Vermiform appendix (tissue), 1 donor: ENCODE data around the gene AKAP9.

DNA sequence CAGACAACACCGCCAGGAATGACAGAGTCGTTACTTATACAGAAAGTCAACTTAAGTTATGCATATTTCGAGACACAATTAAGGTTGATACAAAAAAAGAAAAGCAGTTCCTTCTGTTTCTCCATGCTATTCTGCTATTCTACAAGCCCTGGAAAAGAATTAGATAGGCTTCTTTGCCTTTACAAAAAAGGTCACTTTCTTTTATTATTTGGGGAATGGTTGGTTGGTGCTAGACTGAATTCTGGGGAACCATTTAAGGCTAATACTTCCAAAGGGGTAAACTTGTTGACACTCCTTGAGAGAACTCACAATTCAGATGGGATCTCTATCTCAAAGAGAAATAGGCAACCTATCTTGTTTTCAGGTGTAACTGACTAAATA lies 35.3 kb upstream of the CD36 start:
- PRO-cap: no peak

DNA sequence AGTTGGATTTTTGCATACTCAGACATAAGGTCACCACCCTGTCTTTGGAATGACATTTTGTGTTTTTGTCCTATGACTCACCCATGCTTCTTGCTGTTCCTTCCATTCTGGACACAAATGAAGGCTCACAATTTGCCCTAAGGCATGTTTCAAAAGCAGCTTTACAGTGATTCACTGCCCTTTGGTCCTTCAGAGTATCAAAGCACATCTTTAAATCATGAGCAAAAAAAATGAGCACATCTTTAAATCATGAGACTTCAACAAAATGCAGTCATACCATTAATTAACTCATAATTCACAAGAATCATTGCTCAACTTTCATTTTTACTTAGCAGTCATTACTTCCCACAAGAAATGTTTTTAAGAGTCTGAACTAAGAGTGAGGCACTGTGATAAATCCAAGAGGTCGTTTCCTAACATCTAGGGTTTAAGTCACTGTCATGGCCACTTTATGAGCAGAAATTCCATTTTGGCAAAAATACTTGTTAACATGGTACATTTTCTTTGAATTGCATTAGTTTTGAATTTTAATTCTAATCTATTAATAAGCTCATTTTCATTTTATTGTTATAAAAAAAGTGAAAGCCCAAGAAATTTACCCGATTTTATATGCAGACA lies 35.2 kb downstream of the SEMA3C start:
- PRO-cap: no peak

DNA sequence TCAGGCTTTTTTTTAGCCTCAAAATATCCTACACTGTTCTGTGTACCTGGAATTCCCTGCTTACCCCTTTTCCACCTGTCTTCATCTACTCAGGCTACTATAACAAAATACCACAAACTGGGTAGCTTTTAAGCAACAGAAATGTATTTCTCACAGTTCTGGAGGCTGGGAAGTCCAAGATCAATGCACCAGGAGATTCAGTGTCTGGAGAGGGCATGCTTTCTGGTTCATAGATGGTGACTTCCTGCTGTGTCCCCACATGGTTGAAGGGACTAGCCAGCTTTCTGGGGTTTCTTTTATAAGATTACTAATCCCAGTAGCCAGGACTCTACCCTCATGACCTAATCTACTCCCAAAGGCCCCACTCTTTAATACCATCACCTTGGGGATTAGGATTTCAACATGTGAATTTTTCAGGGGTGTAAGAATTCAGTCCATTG lies 229.8 kb downstream of the CACNA2D1 start:
- PRO-cap: no peak

- PRO-cap: unidirectional peak, minus-strand start at chr7:83988074
Observed at GRCh38 chr7:83987940-83988283, 206.7 kb downstream of the SEMA3A start.

DNA sequence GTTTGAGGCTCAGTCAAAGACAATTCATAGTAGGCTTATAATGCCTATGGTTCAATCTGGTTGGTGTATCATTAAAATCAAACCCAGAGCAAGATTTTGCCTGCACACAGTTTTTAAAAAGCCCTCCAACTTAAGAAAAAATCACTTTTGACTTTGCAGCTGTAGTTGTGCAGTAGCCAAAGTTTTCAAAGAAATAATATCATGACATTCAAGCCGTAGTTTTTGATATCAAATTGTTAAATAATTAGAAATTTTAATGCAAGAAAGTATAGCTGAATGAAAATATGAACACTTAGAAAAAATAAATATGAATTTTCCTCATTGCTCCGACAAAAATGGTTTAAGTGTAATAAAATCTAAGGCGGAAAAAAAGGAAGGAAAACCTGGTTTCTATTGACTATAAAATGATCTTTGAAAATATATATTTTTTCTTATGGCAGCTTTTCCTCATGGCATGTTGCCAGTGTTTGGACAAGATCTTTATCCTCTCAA lies 162.6 kb downstream of the SEMA3D start:
- PRO-cap: unidirectional peak, minus-strand start at position 224 of the sequence

DNA sequence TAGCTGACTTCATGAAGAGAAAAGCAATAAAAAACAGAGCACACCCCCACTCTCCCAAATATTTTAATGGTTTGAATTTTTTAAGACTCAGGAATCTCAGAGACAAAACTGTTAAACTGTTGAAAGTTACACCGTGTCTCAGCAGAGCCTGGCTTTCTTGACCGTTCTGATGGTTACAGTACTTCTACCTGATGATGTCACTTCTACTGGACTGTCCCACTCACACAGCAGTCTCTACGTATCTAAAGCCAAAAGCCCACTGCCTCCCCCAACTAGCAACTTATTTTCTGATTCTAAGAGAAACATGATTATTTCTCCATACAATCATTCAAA lies 10.5 kb downstream of the GRM3 start:
- PRO-cap: no peak

DNA sequence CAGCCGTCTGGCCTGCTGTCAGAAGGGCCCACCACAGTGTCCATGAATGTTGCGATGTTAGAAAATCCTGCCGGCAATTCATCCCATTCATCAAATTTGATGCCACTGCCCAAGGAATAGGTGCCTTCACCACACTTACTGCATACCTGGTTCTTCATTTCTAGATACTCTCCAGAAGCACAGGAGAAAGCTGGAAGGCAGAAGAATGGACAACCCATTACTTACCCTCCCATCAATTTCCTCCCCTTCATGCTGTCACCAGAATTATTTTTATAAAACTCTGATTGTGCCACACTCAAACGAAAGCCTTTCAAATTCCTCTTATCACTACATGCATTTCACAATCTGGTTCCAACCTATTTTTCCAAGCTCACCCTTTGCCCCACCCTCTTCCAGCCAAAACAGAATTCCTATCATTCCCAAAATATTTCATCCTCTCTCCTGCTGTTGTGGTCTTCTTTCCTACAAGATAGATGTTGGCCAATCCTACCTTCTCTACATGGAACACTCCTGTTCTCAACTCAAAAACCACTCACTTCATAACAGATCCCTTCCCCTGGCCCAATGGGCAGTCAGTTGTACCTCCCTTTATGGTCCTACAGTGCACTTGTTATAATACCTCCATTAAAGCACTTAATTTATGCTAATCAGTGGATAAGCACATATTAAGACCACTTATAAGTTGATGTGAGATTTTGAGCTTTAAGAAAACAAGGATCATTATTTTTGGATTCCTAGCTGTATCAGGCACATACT lies 111.5 kb downstream of the ELAPOR2 start:
- PRO-cap: no peak

GRCh38 chr7:87155689-87156373 lies 3.6 kb downstream of the DMTF1 start:
- PRO-cap: no peak

DNA sequence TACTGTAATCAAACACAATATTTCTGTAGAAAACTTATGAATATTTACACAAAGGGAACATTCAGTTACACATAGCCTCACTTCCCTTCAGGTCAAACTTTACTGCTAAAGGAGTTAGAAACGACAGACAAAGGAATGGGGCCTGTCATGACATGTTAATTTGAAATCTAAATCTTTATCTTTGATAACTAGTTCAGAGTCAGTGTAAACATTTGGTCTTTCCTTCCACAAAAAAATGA lies 1.0 kb upstream of the CROT start:
- PRO-cap: no peak

DNA sequence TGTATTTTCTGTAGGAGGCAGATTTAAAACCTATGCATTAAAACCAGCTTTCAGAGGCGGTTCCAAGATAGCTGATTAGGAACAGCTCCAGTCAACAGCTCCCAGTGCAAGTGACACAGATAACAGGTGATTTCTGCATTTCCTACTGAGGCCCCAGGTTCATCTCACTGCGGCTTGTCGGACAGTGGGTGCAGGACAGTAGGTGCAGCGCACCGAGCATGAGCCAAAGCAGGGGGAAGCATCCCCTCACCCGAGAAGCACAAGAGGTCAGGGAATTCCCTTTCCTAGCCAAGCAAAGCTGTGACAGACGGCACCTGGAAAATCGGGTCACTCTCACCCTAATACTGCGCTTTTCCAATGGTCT lies 10.7 kb downstream of the ABCB4 start:
- PRO-cap: no peak

DNA sequence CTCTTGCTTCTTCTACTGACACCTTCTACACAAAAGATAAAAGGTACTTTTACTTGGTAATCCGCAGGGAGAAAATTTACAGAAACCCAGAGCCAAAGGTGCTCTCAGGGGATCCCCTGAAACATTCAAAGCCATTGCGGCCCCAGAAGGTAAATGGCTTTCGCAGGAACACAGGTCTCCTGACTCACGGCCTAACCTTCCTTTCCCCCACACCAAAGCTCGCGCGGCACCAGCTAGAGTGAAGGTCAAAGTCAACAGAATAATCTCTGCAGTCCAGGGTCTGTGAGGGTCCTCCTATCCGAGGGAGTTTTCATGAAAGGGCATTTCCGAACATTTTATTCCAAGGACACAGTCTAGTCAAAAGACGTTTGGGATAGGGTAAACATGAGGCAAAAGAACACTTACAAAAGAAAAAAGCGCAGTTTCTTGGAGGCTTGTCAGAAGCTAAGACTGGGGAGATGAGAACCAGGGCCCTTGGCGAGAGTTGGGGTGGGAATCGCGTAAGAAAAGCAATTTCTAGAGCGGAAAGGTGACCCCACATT lies 574 bp upstream of the STEAP2 start:
- PRO-cap: no peak

DNA sequence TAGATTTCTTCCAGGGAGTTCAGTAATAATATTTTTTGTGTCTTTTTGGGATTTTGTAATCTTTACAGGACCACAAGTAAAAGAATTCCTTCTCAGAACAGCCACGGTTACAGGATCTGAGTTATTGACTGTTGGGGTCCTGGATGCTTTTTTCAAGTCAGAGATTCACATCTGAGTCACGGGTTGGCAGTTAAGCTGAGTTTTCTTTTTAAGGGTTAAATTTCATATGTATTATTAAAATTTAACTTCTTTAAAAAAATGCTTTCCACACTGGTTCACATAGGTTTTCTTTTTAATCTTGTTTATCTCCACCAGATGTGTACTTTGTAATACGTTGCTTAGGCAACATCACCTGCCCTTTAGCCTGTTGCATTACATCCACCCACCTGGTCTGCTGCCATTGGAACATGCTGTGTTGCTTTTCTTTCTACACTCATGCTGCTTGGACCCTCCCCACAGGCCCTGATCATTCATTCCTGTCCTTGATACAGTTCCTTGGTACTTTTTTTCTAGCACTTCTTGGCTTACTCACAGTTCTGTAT lies 124.7 kb downstream of the CDK14 start:
- PRO-cap: no peak

DNA sequence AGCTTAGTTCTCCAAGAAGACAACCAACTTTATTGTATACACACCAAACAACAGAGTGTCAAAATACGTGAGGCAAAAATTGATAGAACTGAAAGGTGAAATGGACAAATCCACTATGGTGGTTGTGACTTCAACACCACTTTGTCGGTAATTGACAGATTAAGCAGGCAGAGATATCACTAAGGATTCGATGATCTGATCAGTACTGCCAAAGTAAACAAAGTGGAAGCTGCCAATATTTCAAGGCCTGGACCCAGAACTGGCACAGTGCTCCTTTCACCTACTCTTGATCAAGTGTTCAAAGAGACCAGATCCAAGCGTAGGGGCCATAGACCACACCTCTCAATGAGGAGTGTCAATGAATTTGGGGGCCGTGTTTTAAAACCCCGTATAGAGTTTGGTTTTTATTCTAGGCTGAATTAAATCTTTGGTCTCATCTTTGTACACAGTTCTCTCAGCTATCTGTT lies 167.0 kb downstream of the CDK14 start:
- PRO-cap: no peak

DNA sequence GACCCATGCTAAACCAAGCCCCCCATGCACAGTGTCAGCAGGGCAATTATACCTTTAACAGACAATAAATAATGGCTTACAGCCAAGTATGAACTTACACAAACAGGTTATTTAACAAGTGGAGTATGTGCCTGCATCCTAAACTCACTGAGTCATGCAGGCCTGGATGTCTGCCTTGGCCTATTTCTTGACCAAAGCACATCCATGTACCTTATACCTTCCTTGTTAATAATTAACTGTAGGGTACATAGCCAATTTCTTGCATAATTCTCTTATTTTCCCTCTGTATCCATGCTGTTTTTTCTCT lies 170.9 kb downstream of the CDK14 start:
- PRO-cap: no peak

DNA sequence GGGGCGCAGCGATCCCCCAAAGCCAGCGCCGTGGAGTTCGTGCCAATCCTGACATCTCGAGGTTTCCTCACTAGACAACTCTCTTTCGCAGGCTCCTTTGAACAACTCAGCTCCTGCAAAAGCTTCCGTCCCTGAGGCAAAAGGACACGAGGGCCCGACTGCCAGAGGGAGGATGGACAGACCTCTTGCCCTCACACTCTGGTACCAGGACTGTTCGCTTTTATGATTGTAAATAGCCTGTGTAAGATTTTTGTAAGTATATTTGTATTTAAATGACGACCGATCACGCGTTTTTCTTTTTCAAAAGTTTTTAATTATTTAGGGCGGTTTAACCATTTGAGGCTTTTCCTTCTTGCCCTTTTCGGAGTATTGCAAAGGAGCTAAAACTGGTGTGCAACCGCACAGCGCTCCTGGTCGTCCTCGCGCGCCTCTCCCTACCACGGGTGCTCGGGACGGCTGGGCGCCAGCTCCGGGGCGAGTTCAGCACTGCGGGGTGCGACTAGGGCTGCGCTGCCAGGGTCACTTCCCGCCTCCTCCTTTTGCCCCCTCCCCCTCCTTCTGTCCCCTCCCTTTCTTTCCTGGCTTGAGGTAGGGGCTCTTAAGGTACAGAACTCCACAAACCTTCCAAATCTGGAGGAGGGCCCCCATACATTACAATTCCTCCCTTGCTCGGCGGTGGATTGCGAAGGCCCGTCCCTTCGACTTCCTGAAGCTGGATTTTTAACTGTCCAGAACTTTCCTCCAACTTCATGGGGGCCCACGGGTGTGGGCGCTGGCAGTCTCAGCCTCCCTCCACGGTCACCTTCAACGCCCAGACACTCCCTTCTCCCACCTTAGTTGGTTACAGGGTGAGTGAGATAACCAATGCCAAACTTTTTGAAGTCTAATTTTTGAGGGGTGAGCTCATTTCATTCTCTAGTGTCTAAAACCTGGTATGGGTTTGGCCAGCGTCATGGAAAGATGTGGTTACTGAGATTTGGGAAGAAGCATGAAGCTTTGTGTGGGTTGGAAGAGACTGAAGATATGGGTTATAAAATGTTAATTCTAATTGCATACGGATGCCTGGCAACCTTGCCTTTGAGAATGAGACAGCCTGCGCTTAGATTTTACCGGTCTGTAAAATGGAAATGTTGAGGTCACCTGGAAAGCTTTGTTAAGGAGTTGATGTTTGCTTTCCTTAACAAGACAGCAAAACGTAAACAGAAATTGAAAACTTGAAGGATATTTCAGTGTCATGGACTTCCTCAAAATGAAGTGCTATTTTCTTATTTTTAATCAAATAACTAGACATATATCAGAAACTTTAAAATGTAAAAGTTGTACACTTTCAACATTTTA lies 3.1 kb downstream of the FZD1 start:
- PRO-cap: no peak

DNA sequence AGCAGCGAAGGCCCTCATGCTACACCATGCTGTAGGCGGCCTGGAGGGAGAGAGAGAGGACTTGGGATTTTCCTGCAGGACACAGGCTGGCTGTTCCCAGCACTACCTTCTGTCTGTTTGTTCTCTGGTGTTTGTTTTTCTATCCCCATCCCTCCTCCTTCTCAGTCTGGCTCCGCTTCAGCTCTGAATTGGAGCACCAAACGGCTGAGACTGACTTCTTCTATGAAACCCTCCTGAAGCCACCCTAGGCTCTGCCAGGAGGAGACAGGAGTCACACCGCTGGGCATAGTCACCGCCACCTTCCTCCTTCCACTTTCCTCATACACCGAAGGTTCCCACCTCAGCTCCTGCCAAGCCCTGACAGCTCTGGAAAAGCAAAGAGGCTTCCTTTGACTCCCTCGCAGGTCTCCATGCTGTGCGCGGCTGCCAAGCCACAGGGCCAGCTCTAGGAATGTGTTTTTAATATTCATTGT lies 301.6 kb downstream of the FZD1 start:
- PRO-cap: no peak

DNA sequence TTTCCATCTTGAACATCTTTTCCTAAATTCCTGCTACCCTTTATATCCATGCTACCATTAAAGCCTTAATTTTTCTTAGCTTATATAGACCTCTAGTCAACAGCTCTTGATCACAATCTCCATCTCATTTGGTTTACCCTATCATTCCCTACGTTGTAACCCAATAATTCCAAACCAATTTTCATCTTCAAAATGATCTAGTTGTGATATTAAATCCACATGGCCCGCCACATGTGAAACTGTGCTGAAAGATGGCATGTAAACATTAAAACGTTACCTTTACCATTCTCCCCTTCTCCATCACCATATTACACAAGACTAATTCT lies 4.8 kb downstream of the MTERF1 start:
- PRO-cap: no peak

DNA sequence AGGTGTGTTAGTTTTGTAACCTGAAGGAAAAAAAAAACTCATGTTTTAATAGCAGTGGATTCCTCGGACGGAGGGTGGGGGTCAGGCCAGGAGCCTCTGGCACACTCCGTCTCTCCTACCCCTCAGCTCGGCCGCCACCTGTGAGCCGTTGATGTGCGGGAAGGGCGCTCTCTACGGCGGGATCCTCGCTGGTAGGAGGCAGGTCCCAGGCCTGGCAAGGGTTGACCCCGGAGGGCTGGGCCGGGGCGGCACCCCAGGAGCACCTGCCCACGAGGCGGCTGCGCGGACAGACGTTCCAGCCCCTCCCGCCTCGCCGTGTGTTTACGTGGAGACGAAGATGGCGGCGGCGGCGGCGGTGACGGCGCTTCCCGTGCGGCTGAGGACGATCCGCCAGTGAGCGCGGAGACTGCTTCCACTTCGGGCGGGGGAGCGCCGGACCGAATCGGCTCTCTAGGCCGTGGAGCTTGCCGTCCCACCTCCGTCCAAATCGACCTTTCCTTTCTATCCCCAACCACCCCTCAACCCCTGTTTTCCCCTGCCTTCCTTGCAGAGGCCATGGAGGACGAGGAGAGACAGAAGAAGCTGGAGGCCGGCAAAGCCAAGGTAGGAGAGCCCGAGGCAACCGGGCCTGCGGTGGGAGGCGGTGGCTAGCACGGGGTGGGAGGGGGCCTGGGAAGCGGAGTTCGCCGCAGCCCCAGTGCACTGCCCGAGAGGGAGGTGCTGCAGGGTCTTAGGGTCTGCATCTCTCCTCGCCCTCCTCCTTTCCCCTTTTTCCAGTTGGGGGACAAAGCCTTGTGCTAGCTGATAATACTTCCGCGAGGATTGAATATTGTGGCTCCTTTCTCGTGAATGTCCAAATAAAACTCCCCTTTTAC lies at the start of gene AKAP9:
TSS of gene AKAP9 (plus strand) at position 318 of the 875 bp plus-strand sequence.
- PRO-cap: bidirectional peak, plus-strand start at position 326 of the sequence, minus-strand start at position 190 of the sequence

DNA sequence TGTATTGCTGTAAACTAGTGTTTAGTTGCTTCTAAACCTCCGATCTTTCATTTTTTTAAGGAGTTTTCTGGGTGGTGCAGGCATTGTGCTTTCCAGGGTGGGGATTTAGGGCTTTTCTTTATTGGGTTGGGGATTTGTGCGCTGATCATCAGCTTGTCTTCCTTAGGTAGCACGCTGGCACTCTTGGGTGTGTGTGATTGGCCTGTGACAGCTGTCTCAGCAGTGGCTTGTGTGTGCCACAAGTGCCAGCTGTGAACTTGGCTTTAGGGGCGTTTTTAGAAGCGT lies 700 bp downstream of the AKAP9 start:
- PRO-cap: unidirectional peak, minus-strand start at position 164 of the sequence

GRCh38 chr7:91945343-91945885 lies 4.8 kb downstream of the AKAP9 start:
- PRO-cap: no peak